Measurements from ENCODE around the gene TOMM20.

DNA sequence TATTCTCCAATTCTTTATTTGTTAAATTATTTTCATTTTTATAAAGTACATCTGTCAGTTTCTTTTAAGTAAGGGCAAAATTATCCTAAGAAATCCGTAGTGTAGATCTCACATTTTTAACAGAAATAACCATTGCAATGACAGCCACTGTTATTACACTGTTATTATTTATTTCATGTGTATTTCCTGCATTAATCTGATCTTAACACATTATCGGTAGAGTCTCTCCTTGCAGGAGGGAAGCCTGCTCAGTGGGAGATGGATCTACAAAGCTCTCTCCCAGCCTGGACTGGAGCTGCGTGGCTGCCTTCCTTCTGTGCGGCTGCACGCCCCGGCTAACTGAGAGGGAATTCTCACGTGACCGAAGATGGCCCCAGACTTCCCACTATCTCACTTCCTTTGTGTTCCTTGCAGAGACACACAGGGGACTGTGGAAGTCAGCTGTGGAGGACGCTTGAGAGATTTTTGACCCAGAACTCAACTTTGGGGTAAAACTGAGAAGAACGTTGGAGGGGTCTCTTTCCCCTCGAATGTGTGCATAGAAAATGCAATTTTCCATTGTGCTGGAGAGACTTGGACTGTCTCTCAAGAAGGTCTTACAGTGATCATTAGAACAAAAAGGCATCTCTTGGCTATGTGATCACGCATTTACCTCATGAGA, 49.1 kb upstream of the TARBP1 start:
- PRO-cap, result no peak

GRCh38 chr1:234547002-234547302, 63.0 kb downstream of the IRF2BP2 start:
- PRO-cap, result no peak

DNA sequence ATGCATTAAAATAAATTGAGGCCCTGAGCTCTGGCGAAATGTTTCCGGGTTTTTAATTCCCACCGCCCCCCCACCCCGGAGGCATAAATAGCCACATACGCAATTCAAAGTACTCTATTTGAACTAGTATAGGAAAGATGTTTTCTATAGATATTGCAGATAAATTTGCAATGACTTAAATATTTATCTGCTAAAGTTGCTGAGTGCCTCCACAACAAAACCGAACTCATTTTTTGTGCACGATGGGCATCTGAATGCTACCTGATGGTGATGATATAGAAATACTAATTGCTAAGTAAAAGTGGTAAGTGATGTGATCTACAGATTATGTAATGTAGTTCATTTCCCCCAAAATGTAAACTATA, 8.6 kb downstream of the IRF2BP2 start:
- PRO-cap, result no peak

GRCh38 chr1:234602444-234603398, 7.3 kb downstream of the IRF2BP2 start:
- PRO-cap, result bidirectional peak, plus-strand start at chr1:234602957, minus-strand start at chr1:234602888

DNA sequence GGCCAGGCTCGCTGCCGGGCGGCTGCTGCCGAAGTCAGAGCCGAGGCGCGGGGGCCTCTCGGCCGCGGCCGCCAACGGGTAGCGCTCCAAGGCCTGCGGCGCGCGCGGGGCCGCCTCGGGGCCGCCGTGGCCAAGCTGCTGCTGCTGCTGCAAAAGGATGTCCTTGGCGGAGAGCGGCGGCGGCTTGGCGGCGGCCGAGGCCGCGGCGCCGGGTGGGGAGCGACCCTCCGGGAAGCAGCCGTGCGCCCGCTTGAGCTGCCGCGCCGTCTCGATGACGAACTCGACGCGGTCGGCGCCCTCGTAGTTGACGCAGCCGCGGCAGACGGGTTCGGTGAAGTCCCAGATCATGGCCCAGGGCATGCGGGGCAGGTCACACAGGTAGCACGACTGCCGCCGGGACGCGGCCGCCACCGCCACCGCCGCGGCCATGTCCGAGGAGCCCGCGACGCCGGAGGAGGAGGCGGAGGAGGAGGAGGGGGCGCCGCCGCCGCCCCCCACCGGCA, 861 bp downstream of the IRF2BP2 start:
- PRO-cap, result bidirectional peak, plus-strand start outside the sequence, minus-strand start at position 273 of the sequence

DNA sequence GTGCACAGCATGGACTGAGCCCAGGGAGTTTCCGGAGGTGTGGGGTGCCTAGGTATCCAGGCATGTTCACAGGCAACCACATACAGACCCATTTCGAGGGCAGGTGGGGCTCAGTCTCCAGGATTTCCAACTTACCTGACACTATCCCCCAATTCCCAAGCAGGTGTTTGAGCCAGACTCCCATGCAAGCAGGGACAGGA, 65.0 kb upstream of the IRF2BP2 start:
- PRO-cap, result no peak

GRCh38 chr1:234702621-234702885, 92.6 kb upstream of the IRF2BP2 start:
- PRO-cap, result no peak

DNA sequence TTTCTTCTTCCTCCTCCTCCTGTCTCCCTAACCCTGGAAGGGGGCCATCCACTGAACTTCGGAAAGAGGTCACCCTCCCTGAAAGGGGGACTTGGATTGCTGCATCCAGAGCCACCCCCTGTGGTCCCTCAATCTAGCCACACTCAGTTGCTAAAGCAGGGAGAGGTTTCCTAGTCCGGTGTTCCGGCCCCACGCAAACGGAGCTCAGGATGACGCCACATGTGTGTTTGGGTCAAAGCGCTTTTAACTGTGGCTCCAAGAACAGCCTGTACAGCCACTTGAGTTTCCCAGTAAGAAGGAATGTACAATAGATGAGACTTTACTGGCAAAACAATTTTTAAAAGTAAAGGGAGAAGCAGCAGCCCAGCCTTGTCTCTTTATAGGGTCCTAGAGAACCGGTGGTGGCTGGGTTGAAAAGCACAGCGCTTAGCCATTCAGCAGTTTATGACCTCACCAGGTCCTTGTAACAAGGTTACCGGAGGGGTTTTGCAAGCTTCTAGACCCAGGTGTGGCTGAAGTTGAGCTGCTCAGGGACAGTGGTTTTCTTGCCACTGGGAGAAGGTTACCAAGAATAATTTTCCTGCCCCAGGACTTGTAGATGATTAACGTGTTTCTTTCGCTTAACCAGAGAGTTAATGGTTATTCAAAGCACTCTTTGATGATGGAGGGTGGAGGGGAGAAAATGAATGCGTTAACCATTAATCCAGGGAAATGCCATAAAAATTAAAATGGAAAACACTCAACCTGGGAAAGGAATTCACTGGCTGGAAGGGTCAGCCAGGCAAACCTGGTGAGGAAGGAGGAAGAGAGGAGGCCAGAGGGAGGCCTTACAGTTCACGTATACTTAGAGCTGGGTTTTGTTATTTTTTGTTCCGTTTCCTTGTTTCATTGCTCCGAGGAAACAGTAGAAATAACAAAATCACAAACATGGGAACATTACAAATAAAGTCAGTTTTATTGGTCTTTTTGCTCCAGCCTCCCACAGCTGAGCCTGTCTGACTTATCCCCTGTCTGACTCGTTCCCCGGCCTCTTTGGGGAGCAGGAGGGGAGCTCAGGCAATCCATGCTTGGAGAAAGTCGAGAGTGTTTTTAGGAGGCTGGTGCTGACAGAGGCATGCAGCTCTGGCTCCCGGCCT, 207.3 kb upstream of the IRF2BP2 start:
- PRO-cap, result no peak

DNA sequence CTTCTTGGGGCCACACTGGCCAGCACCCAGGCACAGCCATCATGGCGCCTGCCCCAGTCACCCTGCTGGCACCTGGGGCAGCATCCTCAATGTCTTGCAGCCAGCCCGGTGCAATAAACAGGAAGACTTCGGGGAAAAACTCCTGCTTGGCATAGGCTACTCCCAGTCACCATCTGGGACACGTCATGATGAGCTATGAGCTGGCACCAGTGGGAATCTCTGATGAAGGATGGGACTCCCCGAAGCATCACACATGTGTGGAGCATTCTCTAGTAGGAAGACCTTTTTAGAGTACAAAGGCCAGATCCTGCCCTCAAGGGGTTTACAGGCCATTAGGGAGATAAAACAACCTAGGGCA, 208.0 kb upstream of the IRF2BP2 start:
- PRO-cap, result no peak

DNA sequence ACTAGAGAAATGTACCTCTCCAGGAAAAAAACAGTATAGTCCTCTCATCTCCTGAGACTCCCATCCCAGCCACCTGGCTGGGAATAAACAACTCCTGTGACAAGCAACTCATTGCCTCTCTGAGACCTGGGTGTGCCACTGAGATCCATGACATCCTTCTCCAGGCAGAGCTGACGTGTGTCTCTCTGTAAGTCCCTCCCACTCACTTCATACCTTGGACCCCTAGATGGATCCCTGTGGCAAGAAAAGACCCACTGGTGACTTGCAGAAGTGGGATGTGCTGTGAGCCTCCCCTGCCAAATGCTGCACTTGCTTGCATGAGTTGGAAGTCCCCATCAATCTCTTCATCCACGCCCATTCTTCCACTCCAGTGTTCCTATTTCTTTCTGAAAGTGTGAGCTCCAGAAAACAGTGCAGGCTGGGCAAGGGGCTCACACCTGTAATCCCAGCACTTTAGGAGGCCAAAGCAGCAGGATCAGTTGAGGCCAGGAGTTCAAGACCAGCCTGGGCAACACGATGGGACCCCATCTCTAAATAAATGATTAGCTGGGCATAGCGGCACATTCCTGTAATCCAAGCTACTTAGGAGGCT, 254.1 kb upstream of the IRF2BP2 start:
- PRO-cap, result no peak

GRCh38 chr1:234869533-234870223, 259.0 kb downstream of the TOMM20 start:
- PRO-cap, result no peak

GRCh38 chr1:234933463-234934077, 195.1 kb downstream of the TOMM20 start:
- PRO-cap, result no peak

- PRO-cap, result no peak
Observed at GRCh38 chr1:235006849-235007332, 121.7 kb downstream of the TOMM20 start.

DNA sequence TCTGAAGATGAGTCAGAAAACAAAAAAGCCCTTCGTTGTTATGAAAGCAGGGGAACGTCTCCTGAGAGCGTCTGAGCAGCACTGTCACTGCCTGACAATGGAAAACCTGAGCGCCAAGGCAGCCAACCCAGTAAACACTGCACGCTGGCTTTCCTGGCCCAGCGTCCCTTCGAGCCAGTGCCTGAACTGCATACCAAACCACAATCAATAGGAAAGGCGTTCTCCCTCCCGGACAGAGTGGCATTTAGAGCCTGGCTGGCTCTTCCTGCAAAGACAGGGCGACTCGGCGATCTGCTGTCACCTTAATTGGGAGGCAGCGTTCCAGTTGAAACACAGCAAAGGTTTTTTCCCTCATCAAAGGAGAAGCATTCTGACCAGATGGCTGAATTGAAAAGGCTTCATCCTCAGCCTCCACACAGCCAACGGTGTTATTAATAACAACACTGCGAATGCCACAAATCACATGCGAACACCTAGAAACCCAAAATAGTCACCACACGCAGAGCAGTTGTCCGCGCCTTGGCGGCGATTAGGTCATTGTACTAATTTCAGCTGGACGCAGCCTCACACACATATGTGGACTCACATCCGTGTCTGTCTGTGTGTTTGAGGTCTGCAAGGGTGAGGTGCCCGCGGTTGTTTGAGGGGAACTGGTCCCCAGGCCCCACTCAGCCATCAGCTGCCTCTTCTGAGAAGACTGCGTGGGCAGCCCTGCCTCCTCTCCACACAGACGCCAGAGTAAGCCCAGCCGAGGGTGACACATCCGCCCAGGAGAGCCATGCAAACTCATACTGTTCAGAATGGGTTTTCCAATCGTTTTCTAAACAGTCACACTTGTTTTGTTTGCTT, 53.7 kb downstream of the TOMM20 start:
- PRO-cap, result bidirectional peak, plus-strand start at position 270 of the sequence, minus-strand start at position 89 of the sequence; bidirectional peak, plus-strand start at position 729 of the sequence, minus-strand start at position 735 of the sequence; bidirectional peak, plus-strand start outside the sequence, minus-strand start at position 790 of the sequence

- PRO-cap, result no peak
Observed at GRCh38 chr1:235076084-235076363, 52.6 kb downstream of the TOMM20 start.

DNA sequence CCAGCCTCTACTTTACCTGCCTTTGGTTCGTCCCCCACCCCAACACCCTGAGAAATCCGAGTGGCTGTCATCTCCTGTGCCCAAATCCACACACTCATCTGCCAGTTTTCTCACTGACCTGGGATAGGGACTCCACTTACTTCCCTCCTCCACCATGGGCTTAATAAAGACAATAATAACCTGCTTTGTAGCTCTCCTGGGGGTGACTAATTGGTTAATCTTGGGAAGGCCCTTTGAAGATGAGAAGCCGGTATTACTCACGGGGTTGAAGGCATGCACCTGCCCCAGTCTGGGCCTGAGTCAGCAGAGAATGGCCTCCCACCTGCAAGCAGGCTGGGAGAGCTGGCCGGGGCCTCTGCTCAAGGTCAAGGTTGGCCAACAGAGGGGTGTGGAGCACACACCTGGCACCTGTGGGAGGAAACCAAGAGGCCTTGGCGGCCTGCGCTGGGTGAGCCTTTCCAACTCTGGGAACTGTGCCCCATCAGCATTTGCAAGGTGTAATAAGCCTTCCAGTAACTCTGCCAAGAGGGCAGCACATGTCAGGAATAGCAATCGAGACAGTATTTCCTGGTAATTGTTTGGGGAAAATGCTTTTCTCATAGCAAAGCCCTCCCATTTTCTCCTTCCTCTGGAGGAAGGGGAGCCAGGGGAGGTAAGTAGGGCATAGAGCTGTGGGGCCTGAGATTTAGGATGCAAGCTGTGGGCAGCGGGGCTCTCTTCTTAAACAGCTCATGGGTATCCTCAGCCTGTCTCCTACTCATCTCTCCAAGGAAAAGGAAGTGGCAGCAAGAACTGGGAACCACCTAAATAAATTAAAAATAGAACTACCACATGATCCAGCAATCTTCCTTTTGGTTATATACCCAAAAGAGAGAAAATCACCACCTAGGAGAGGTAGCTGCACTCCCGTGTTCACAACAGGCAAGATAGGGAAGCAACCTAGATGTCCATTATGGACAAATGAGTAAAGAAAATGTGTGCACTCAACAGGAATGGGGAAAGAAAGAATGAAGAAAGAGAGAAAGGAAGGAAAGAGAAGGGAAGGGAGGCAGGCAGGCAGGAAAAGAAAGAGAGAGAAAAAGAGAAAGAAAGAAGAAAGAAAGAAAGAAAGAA, 48.9 kb downstream of the TOMM20 start:
- PRO-cap, result bidirectional peak, plus-strand start at position 616 of the sequence, minus-strand start at position 475 of the sequence

DNA sequence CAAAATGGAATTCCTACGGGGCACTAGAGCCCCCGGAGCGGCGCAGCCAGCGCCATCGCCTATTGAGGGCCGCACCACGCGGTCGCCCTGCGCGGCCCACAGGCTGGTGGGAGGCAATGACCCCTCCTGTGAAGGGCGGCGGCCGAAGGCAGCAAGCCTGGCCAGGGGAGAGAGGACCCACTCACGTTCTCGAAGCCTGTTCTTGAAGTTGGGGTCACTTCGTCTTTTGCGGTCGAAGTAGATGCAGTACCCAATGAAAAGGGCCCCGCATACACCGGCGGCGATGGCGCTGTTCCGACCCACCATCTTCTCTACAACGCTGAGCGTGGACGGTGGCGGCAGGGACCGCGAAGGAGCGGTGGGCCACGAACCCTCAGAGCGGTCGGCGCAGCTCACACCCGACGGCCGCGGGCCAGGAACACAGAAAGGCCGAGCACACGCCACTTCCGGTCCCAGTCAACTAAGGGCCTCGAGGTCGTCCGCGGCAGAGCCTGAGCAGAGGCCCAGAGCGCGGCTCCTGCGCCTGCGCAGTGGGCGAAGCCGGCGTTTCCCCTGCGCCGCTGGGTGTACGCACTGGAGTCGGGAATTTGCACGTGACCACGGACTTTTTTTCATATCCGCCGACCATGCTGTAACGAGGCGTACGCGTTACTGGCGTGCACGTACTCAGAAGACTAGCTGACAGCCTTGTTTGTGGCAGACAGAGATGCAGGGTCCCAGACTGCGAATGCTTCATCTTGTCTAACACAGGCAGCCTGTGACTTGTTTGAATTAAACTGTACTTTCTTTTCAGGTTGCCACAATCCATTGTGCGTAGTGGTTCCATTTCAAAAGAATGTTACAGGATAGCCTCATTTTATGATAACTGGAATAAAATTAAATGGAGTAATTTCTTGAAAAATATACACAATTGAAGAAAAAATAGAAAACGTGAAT, at the start of gene TOMM20:
Gene TOMM20, minus strand, starts transcription at position 428 of the 936 bp plus-strand sequence.
- PRO-cap, result bidirectional peak, plus-strand start at position 614 of the sequence, minus-strand start at position 428 of the sequence

- PRO-cap, result no peak
Observed at GRCh38 chr1:235302396-235302956, 25.5 kb downstream of the ARID4B start.

GRCh38 chr1:235818803-235819196, 47.9 kb downstream of the LYST start:
- PRO-cap, result no peak

DNA sequence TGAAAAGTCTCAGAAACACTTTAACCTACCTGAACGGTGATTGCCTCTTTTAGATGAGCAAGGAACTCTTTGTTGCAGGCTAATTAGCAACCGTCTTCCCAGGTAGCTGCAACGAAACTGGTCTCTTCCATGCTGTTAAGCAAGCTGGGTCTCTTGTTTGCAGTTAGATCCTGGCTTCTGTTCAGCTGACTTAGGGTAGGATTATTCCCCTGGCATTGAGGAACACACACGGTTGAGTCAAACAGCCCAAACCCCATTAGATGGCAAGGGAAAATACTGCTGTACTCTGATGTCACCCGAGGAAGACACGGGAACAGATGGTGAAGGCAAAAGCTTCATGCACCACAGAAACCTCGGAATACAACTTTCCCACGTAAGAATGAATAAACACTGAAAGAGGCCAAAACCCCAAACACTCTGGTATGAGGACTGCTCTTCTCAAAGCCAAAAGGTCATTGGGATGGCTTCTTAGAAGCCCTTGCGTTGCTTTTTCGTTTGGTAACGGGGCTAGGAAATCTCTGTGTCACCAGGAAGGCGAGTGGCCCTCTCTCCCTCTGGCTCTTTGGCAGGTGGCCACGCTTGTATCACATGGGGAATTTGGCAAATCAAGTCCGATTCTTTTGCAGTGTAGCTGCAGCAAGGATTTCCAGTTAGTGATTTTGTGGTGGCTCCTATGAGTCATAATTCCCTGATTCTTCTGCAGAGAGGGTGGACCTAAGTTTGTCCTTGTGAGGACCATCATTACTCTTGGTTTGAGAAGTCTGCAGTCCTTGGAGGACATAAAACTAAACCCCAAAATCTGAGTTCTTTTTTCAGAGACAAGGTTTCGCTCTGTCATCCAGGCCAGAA, 16.7 kb upstream of the LYST start:
- PRO-cap, result unidirectional peak, minus-strand start at position 556 of the sequence; bidirectional peak, plus-strand start at position 681 of the sequence, minus-strand start at position 556 of the sequence

All from fallopian tube (tissue), 1 donor.